Hair follicular keratinocyte (primary cell): ENCODE results near the gene NOP14.

GRCh38 chr4:2951084-2951423 is 12.2 kb downstream of the NOP14 start:
- RAMPAGE, long total RNA = no peak

DNA sequence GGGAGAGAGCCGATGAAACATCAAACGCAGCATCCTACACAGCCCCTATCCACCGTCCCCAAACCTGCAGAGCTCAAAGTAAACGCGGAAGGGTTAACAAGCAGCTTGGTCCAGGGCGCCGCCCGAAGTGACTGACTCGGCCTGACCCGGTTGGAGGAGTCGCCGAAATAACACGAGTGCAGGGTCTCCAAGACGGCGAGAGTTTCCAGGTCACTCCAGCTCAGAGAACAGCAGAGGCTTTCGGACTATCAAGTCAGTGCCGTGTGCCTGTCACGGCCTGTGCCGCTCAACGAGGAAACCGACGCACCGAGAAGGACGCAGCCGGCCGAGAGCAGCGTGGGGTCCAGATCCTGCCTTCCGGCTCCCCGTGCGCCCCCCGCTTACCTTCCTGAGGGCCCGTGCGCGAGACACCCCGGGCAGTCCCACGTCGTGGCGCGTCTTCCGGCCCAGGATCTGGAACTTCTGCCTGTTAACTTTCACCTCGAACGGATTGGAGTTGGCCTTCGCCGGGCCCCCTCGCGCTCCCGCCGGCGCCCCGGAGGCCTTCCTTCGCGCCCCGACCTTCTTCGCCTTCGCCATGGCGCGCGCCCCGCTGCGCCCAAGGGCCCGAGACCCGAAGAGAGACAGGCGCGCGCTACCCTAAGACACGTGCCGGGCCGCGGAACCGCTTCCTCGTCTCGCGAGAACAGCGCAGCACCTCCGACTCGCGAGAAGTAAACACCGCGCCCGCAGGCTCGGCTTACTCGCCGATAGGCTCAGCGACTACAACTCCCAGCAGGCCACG is at the start of gene NOP14:
TSS of gene NOP14 (minus strand) at position 666 of the 784 bp plus-strand sequence.
- RAMPAGE, long total RNA = start-site peak on the minus strand centred at position 621 of the sequence, 42 bp wide, 85 and 23 reads in 2 replicates

- RAMPAGE, long total RNA = no peak
Measured at GRCh38 chr4:2968254-2969015, 5.1 kb downstream of the GRK4 start.

DNA sequence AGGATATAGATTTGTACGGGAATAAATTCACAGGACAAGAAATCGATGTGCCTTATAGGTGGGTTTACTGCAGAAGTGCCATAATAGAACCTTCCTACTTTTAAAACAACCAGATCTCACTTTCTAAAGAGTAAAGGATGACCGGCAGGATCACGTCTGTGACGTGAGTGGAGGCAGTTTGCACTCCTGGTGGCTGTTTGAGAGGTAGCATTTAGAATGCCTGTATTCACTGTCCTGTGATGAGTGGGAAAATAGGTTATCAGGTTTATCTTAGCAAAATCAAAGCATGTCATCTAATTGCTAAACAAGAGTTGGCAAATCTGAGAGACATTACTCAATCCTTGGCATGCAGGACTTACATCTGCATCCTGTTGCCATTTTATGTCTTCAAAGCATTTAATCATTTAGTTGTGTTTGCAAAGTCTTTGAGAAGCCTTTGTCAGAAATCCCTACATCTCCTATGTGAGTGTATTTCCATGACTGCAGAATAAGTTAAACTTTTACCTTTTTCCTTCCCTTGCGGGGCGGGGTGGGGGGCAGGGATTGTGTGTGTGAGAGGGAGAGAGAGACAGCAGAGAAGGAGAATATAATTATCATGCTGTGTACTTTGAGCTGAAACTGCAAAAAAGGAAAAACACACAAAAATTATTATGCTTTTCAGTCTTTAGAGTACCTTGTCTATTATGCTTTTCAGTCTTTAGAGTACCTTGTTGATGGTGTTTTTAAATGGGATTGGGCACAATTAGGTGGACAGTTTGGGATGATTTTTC is 41.4 kb upstream of the MSANTD1 start:
- RAMPAGE, long total RNA = no peak

- RAMPAGE, long total RNA = no peak
Measured at GRCh38 chr4:3235047-3235932, 13.7 kb upstream of the MSANTD1 start.

- RAMPAGE, long total RNA = no peak
Measured at GRCh38 chr4:3276839-3277322, 15.9 kb upstream of the RGS12 start.

DNA sequence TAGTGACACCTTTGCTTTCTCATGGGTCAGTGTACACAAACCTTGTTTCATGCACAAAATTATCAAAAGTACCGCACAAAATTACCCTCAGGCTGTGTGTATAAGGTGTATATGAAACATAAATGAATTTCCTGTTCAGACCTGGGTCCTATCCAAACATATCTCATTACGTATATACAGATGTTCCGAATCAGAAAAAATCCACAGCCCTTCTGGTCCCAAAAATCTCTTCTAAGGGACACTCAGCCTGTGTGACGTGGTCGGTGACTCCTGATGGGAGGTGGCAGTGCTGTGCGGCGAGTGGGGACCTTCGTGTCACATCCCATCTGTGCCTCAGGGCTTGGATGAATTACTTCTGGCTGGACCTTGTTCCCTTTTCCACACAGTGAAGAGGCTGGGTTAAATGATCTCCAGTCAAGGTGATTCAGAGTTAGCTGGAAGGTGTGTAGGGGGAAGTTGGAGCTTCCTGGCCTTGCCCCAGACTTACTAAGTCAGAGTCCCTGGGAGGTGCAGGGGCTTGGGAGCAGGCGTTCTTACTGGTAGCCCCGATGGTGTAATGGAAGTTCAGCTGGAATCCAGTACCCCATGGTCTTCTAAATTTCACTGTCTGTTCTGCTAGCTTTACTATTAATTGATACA is 18.9 kb downstream of the RGS12 start:
- RAMPAGE, long total RNA = no peak

DNA sequence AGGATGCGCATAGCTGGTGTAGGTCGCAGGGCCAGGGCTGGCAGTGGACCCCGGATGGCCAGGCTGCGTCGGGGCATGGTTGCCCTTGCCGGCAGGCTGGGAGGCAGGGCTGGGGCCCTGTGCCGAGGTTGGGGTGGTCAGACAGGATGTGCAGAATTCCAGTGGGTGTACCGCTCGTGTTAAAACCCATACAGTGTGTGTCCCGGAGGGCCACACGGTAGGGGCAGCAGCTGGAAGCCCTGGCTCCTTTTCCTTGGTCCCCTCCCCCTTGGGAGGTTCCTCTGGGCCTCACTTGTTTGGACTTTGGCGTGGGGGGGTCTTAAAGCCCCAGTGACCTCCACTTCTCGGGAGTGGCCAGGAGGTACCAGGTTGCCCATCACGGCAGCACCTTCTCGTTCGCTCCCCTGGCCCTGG is 56.9 kb upstream of the HGFAC start:
- RAMPAGE, long total RNA = no peak

DNA sequence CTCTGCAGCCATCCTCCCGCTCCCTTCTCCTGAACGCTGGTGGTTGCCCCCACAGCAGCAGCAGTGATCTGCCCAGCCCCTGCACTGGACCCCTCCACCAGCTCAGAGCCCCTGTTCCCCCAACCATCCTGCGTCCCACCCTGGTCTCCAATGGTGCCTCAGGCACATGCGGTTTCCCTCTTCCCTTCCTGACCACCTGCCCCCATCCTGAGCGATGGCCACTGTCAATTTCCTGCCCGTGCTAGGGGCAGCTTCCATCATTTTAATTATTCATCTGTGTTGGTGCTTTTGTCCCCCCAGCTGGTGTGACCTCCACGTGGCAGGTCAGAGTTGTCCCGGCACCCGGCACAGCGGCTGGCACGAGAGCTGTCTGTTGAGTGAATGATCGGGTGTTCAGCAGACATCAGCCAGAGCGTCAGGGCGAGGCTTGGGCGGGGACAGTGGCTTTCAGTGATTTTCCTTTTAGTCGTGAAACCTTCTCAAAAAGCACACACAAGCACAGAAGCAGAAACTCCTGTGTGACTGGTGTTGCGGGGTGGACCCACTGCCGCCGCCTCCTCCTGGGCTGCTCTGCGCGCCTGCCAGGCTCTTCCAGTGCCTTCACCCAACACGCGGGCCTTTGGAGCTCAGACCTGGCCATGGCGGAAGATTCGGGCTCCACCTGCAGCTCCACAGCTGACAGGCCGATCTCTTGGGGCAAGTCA is 51.6 kb upstream of the HGFAC start:
- RAMPAGE, long total RNA = no peak

DNA sequence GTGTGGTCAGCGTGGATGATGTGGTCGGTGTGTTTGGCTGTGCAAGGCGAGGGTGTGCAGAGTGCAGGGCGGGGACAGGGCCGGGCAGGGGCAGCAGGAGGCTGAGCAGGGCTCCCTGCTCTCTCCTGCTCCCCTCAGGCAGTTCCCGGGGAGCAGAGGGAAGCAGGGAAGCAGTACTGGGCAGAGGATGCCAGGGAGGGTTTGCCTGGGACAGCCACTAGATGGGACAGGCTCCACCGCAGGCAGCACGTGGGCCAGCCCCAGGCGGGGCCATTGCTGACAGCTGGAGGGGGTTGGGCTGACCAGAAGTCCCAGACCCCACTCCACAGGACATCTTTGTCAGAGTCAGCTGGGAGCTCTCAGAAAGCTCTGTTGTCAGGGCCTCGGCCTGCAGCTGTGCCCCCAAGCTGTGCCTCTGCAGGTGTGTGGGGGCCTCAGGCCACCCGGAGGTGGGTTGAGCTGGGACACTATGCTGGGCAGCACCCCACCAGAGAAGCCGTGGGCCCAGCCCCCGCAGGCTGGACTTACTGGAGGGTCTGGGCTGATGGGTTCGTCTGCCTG is 23.8 kb downstream of the DOK7 start:
- RAMPAGE, long total RNA = no peak

- RAMPAGE, long total RNA = no peak
Measured at GRCh38 chr4:3502470-3502954, 29.7 kb downstream of the LRPAP1 start.

DNA sequence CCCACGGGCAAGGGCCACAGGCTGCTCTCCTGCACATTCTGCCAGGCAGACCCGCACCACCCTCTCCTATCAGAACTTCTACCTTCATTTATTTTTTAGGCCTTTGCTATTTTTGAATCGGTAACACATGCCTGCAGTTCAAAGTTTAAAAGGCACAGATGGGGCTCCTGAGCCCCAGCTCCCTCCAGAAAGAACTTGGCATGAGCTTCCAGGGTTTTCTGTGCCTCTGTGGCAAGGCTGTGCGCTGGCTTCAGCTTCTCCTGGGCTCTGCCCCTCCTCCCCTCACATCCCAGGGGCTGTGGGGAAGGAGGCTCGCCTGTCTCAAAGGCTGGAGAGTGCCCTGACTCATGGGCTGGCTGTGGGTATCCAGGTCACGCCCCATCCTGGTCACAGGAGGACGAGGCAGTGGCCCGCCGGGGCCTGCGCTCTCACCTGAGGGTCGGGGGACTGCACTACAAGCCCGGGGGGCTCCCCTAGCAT is 18.1 kb downstream of the LRPAP1 start:
- RAMPAGE, long total RNA = no peak

- RAMPAGE, long total RNA = no peak
Measured at GRCh38 chr4:3640353-3641146, 108.3 kb upstream of the LRPAP1 start.

DNA sequence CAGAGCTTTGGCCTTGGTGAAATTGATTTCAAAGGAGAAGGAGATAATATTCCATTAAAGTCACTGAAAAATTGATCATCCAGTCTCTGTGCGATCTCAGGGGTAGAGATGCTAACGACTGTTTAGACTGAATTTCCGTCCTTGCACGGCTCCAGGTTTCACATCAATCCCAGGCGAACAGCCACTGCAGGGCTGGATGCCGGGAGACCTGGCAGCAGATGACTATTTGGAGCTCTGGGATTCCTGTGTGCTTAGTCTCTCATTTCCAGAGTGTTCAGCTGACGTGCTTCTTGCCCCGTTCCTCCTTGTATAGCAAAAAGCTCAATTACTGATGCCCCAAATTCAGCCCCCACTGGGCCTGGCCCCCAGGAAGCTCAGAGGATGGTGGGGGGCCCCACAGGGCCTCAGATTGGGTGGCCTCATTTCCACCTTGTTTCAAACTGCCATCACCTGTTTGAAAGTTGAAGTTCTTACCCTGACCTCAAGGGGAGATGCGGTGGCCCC is 36.6 kb upstream of the ADRA2C start:
- RAMPAGE, long total RNA = no peak

GRCh38 chr4:3766897-3768041 is 1.1 kb downstream of the ADRA2C start:
- RAMPAGE, long total RNA = no peak

GRCh38 chr4:3827852-3828295 is 61.7 kb downstream of the ADRA2C start:
- RAMPAGE, long total RNA = no peak

DNA sequence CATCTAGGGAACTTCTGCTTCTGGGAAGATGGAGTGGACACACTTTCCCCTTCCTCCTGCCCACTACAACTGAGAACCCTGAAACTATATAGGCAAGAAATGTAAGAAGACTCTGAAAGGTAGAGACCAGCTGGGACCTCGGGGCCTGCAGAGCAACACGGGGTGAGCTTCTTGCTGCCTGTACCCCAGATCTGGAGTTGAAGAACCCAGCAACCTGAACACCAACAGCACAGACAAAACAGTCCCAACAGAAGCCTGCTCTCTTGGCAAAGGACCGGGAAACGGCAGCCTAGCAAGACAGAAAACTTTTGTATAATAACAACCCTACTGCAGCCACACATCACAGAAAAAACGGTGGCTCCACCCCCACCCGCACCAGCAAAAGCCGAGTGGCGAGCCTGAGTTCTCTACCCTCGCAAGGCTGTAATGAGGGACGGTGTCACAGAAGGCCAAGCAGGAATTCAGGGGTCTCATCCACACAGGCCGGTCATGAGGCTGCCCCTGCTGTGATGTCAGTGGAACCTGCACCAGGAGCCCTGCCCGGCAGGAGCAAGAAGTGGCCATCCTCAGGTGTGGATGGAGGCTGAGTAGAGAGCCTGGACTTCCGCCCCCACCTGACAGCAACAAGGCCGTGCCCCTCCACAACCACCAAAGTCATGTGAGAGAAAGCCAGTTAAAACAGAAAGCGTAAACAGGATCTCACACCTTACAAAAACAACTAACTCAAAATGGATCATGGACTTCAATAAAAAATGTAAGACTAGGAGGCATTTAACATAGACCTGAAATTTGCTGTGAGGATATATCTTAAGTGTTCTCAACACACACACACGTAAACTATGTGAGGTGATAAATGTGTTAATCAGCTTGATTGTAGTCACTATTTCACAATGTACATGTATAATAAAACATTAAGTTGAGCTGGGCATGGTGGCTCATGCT is 20.7 kb downstream of the LYAR start:
- RAMPAGE, long total RNA = no peak

GRCh38 chr4:4473777-4474143 is 68.1 kb downstream of the STX18 start:
- RAMPAGE, long total RNA = no peak

DNA sequence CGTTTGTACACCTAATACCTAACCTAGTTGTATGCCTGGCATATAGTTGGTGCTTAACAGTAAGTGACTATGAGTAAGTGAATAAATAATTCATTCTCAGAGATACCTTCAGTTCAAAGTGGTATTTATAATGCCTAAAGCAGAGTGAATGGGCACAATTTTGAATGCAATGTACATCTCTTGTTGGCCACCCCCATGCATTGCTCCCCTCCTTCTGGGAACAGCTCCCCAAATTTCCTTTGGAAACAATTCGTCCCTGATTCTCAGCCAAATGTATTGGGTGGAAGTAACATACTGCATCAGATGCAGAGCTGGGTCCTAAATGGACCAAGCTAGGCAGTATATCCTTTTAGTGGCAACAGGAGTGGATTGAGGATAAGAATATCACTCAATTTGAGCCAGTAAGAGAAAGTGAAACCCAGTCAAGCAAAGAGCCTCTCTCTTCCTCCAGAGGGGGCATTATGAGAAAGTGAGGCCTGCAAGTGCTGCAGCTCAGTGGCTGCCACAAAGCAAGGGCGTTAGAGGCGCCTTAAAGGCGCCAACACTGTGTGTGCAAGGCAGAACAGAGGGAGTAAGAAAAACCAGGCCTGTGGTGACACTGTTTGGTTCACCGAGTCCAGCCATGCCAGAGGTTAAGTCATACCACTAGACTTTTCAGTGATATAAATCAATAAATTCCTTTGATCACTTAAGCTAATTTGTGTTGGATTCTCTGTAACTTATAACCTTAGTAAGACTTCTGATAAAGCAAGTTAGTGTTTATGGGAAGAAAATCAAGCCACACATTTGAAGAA is 17.6 kb downstream of the STX18 start:
- RAMPAGE, long total RNA = no peak

GRCh38 chr4:4859877-4860280 is 414 bp downstream of the MSX1 start:
- RAMPAGE, long total RNA = no peak